Peritoneum (tissue), 1 donor: ENCODE measurements around the genes SPHKAP and PID1.

- PRO-cap = no peak
These were observed 321.2 kb downstream of the IRS1 start for GRCh38 chr2:226478262-226478946.

GRCh38 chr2:226583535-226584178, 216.0 kb downstream of the IRS1 start:
- PRO-cap = no peak

- PRO-cap = no peak
These were observed 38.2 kb upstream of the SCYGR2 start for GRCh38 chr2:227560322-227561120.

- PRO-cap = no peak
These were observed 20.1 kb downstream of the SCYGR8 start for GRCh38 chr2:227765831-227766222.

GRCh38 chr2:228181378-228182140, at the start of gene SPHKAP:
SPHKAP (minus strand) TSS chr2:228181687.
- PRO-cap = no peak

- PRO-cap = no peak
These were observed 430.4 kb downstream of the PID1 start for GRCh38 chr2:228840383-228841344.

DNA sequence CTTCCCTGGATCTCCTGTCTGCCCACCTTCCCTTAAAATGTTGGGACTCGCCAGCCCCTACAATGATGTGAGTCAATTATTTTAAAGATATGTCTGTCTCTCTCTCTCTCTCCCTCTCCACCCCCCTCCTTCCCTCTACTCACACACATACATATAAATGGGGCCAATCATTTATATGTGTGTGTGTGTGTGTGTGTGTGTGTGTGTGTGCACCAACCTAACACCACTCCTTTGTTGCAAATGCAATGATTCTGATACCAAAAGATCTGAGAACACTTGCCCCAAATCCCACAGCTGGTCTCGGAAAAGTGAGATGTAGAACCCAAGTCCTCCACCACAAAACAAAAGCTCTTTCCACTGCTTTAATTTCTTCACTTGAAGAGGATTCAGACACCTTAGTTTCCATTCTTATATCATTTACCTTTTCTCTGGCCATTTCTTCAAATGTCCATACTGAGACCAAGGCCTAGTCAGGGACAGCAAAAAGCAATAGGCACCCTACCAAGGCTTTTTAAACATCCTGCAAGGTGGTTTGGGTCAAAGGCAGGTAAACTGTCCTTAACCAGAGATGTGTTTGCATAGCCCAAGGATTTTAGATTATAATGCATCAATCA, 235.6 kb downstream of the PID1 start:
- PRO-cap = no peak

- PRO-cap = no peak
These were observed 213.1 kb downstream of the PID1 start for GRCh38 chr2:229057919-229058450.

GRCh38 chr2:229078677-229079235, 192.3 kb downstream of the PID1 start:
- PRO-cap = no peak

GRCh38 chr2:229127590-229128328, 143.3 kb downstream of the PID1 start:
- PRO-cap = no peak

DNA sequence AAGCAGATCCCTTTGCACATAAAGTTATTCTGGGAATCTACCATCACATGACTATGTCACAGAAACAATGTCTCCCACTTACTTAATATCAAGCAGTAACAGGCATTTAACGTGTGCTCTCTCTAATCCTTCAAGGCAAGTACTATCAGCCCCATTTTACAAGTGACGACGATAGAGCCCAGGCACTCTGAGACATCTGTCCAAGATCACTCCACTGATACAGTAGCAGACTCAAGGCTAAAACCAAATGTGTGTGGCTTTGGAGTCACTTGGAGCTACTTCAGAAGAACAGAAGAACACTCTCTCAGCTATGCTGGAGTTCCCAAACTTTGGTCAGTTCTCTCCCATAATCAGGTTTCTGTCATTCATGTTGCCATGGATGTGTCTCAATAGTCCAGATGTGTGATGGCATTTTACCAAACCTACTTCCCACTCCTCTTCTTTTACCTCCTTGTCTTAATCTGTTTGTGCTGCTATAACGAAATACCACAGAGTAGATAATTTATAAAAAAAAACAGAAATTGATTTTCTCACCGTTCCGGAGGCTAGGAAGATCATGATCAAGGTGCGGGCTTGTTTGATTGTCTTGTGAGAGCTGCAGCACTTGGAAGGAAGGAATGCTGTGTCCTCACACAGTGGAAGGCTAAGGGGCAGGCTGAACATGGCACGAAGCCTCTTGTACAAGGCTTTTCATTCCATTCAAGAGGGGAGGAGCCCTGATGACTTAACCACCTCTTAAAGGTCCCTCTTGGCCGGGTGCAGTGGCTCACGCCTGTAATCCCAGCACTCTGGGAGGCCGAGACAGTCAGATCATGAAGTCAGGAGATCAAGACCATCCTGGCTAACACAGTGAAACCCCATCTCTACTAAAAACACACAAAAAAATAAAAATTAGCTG, 39.4 kb downstream of the PID1 start:
- PRO-cap = no peak

GRCh38 chr2:229262626-229263292, 8.3 kb downstream of the PID1 start:
- PRO-cap = no peak

GRCh38 chr2:229271058-229271698, at the start of gene PID1:
PID1 (minus strand) TSS chr2:229271287.
- PRO-cap = no peak

- PRO-cap = no peak
These were observed 11.8 kb upstream of the PID1 start for GRCh38 chr2:229282946-229283317.

GRCh38 chr2:229300983-229301270, 29.8 kb upstream of the PID1 start:
- PRO-cap = no peak

DNA sequence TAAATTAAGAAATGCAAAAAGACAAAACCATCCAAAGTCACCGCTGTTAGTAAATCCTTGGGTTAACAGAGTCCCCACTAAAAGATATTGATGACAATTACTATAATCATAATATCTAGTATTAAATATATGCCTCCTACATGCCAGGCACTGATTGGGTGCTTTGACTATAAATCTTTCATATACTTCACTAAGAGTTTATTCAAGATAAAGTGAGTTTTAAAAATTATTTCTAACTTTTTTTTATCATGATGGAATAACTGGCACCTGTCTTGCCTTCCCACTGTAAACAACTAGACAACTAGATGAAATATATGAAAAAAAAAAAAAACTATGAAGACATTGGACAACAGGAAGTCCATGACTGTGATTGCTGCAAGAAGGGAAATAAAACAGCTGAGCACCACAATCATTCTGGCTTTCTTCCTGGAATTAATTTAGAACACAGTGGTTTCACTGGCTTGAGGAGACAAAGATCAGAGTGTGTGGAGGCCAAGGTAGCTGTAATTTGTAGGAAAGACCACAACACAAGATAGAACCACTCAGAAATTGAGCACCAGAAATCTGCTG, 121.0 kb upstream of the PID1 start:
- PRO-cap = no peak

DNA sequence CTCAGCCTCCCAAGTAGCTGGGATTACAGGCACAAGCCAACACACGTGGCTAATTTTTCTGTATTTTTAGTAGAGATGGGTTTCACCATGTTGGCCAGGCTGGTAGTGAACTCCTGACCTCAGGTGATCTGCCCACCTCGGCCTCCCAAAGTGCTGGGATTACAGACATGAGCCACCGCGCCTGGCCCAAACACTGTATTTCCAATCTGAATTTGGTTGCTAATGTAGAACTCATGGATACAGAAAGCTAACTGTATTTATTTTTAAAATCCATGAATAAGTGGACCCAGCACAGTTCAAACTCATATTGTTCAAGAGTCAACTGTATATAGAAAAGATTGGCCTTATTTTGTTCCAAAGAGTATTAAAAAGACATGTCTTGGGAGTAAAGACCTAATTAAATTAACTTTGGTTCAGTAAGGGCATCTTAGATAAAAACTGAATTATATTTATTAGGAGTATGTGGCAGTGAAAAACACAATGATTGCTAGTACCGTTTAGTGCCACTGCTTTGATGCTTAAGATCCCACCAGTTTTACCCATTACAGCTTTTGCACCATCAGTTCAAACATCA, 101.0 kb downstream of the TRIP12 start:
- PRO-cap = no peak

DNA sequence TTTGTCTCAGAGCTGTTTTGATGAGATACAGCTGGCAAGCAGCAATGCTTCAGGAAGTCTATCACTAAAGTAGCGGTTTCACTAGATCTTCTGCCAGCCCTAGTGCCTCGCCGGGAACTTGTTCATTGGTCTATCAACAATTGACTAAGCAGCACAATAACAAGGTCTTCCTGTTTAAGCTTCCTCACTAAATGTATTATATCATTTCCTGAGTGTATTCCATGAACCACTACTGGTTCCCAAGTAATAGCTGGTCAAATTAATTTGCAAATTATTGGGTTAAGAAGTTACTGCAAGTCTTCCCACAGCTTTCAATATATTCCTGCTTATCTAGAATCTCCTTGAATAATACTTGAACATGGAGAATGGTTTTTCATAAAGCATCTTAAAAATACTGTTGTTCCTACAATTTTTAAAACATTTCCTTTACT, 69.1 kb downstream of the TRIP12 start:
- PRO-cap = no peak

- PRO-cap = no peak
These were observed 42.1 kb downstream of the TRIP12 start for GRCh38 chr2:229879690-229880168.

- PRO-cap = no peak
These were observed 14.7 kb downstream of the SP110 start for GRCh38 chr2:230205049-230205574.